Peritoneum (tissue), 1 donor: ENCODE measurements around a stretch of chr2.

DNA sequence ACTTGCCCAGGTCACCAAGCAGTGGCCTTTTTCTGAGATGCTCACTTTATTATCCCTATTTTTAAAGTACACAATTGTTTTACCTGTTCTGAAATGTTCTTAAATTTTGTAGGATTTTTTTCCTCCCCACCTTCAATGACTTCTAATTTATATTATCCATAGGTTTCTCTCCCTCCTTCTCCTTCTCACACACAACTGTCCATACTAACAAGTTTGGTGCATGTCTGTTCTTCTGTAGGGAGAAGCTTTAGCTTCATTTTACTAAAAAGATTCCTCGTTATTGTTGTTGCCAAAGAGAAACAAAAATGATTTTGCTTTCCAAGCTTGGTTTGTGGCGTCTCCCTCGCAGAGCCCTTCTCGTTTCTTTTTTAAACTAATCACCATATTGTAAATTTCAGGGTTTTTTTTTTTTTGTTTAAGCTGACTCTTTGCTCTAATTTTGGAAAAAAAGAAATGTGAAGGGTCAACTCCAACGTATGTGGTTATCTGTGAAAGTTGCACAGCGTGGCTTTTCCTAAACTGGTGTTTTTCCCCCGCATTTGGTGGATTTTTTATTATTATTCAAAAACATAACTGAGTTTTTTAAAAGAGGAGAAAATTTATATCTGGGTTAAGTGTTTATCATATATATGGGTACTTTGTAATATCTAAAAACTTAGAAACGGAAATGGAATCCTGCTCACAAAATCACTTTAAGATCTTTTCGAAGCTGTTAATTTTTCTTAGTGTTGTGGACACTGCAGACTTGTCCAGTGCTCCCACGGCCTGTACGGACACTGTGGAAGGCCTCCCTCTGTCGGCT is 87.8 kb downstream of the EPAS1 start:
- PRO-cap = no peak

DNA sequence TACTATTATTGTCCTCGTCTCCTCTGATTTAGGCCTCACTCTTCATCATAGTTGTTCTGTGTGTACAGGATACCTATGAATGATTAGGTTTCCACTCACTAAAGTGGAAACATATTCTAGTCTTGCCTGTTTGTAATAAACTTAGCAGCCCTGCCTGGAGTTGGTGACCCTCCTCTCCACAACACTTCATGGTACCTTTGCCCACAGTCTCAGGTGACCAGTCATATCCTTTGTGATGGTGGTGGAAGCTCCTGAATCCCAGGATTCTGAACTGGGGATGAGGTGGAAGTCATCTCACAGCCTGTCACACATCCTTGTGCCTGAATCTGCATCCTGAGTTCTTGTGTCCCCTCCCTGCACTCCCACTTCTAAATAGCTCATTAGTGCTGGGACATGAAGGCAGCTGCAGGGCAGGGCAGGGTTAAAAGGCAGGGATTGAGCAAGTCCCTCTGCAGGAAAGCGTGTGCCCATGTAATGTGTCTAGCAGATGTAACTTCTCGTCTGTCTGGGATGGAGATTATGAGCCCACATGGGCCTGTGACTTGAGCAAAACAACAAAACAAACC is 22.4 kb upstream of the RHOQ start:
- PRO-cap = no peak

GRCh38 chr2:46520346-46520597 is 22.0 kb upstream of the RHOQ start:
- PRO-cap = no peak

DNA sequence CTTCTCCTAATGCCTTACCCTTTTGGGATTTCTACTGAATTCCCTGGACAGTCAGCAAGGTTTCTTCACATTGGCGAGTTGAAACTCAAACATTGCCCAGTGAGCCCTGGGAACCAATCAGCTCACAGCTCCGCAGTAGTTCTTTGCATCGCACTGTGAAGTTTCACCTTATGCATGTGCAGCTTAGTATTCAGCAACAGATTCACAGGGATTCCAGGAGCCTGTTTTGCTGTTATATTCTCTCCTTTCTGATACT is 7.6 kb upstream of the RHOQ start:
- PRO-cap = no peak

GRCh38 chr2:46565396-46566541 is 23.4 kb upstream of the ATP6V1E2 start:
- PRO-cap = no peak

DNA sequence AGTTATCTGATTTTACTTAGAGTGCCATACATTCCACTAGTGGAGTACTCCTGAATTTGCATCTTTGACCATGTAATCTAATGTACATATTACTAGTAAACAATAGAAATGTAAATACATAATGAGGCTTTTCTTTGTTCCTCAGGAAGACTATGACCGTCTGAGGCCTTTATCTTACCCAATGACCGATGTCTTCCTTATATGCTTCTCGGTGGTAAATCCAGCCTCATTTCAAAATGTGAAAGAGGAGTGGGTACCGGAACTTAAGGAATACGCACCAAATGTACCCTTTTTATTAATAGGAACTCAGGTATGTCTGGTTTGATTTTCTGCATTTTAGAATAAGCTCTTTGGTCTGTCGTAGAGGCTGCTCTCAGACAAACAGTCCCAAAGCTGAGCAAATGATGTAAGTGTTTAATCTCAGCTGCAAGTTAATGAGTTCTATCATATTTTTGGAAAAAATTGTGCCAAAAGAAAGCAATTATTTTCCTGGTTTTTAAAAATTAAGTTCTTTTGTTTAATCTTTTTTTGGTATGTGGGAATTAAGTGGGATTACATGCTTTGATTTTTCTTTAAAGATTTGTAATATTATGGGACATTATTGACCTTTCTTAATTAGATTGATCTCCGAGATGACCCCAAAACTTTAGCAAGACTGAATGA is 33.7 kb upstream of the ATP6V1E2 start:
- PRO-cap = no peak

DNA sequence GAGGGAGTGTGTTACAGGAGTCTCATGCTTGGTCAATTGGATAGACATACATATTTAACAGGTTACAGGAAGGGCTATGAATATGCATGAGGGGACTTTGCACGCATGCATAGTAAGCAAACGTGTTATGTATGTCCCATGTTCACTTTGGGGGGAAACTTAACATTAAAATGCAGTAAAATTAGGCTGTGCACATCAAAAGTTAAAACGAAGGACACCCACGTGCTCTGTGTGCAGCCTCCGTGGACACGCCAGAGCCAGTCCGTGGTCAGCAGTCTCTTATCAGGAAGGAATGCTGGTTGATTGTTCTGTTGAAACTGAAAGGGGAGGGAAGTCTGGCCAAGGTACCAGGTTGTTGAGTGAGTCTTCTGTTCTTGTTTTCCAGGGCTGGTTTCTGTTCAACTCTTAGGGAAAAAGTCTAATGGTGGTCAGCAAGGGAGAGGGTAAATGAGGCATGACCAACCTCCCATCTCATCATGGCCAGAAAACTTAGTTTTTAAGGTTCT is 94.6 kb downstream of the SOCS5 start:
- PRO-cap = no peak

DNA sequence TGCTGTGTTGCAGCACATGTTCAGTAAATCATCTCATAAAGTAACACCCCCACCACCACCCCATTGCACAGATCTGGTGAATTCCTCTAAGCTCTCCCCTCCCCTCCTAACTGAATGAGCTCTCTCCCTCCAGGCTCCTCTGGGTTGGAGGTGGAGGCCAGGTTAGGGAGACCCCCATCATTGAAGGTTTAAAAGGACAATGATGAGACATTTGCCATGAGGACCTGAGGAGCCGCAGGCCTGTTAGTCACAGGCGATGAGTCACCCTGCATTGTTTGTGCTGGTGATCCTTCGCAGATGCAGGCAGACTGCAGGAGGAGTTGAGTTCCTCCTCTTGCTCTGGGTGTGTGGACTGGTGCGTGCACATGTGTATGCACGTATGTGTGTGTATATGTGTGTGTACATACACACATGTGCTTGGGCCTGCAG is 42.1 kb downstream of the MCFD2 start:
- PRO-cap = no peak

DNA sequence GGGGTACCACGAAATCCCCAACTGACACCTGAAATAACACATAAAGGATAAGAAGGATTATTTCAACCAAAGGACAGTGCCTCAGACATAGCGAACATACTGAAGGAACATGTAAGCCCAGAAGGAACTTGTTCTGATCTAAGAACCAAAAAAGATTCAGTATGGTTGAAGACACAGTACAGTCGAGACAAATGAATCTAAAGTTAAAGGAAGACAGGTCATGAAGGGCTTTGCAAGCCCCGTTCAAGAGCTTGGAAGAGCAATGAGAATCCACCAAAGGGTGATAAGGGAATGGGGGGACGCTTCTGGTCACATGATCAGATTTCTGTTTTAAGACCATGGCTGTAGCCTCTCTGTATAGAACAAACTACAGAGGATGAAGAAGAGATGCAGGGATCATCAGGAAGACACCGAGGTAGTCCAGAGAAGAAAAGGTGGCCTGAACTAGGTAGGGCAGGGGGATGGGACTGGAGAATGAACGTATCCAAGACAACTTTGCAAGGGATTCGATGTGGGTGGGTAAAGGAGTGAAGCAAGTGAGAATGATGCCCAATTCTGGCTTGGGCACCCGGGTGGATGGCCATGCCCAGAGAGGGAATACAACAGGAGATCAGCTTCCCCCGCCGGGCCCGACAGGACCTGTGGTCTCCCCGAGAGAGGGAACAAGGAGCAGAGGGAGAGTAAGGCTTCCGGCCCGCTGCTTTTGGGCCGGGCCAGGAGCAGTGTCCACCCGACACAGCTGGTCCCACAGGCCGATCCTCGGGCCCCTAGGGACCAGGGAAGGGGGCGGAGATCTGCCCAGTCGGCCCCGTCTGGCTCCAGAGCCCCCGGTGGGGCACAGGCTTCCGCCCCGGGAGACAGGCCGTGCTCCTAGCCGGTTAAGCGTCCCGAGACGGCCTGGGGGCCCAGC is 644 bp downstream of the MCFD2 start:
- PRO-cap = no peak

- PRO-cap = no peak
These were observed 14.2 kb downstream of the TTC7A start for GRCh38 chr2:46955129-46955727.

GRCh38 chr2:46973998-46974909 is 33.2 kb downstream of the TTC7A start:
- PRO-cap = no peak

- PRO-cap = no peak
These were observed 36.8 kb downstream of the TTC7A start for GRCh38 chr2:46977653-46978299.

DNA sequence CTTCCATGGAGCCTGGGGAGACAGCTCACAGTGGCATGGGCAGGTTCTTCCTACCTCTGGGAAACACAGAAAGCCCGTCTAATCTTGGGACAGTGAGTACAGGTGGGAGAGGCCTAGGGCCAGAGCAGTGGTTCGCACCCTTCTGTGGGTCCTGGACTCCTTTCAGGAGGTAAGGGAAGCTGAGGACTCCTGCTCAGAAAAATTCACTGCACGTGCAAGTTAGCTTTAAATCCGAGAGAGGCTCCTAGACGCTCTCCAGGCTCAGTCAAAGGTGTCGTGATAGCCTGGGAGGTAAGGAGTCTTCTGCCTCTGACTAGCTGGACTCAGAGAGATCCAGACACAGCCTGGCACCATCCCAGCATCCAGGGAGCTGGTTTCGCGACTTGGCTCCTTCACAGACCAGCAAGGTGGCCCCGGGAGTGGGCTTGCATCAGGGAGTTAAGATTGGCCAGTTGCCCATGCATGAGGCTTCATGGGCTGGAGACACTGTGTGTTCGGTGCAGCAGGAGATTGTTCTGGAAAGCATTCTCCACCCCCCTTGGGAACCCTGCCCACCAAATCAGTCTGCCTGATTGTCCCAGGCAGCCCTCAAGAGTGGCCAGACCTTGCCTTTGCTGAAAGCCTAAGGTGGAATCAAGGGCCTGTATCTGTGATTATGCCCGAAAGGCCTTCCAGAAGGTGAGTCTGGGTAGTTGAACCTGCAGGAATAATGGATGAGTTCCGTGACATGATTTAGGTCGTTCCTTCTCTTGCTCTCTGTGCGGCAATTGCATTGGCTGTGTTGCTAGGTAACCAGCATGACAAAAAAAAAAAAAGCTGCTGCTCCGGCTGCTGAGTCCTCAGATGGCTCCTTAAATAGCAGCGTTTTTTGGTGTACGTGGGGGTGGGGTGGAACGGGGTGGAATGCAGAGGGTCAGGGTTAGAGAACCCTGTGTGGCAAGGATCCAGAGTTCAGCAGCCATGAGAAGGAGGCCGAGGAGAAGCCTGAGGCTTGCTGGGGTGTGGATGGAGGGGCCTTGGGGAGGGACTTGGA is 67.4 kb downstream of the TTC7A start:
- PRO-cap = no peak

DNA sequence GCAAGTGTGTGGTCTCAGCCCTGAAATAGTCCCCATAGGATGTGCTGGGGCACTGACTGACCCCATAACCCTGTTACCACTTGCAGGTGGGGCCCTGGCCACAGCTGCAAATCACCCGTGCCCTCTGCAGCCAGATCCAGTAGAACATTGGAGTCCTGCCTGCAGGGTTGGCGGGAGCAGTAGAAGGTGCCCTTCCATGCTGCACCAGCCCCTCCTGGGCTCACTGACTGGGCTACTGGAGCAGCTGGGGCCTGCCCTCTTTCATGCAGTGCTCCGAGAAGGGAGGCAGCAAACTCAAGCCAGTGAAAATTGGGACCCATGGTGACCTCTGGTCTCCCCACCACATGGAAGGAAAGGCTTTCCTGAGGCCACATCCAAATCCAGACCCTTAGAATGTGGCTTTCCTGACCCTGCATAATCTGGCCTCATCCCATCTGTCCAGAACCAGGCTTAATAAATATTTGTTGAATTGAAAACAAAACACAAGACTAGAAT is 87.3 kb downstream of the TTC7A start:
- PRO-cap = no peak

GRCh38 chr2:47045708-47046276 is 104.8 kb downstream of the TTC7A start:
- PRO-cap = no peak

- PRO-cap = no peak
These were observed 59.5 kb upstream of the EPCAM start for GRCh38 chr2:47309524-47310008.

GRCh38 chr2:47806344-47807128 is 23.6 kb downstream of the MSH6 start:
- PRO-cap = no peak

DNA sequence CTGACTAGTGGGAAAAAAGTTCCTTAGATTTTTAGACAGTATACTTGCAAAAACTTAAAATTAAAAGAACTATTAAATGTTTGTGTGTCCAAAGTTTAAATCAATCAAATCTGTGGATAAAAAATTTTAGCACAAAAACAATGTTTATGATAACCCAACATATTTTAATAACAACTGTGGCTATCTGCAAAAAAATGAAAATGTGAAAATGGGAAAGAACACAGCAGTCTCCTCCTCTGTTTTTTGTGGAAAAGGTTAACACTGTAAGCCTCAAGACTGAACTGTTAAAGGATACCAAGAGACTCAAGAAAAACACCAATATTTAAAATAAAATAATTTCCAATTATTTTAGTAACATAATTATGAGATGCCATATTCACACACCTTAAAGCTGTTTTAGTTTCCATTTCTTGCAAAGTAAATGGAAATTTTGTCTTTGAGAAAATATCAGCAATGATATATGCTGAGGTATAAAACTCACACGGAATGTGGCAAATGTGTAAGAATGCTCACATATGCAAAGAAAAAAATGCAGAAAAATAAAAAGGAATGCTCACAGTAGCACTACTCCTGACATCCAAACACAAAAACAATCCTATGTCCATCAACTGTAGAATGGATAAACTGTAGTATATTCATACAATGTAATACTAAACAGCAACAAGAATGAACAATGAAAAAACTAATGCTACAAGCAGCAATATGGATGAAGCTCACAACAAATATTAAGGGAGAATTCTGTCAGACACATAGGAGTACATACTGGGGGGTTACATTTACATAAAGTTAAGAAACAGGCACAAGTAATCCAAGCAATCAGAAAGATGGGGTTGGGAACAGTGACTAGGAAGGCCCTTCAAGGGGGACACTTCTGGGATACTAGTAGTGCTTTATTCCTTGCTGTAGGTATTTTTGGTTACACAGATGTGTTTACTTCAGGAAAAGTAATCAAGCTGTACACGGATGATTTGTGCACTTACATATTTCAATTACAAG is 11.3 kb downstream of the FBXO11 start:
- PRO-cap = no peak

- PRO-cap = no peak
These were observed 10.2 kb downstream of the FBXO11 start for GRCh38 chr2:47896016-47896649.

DNA sequence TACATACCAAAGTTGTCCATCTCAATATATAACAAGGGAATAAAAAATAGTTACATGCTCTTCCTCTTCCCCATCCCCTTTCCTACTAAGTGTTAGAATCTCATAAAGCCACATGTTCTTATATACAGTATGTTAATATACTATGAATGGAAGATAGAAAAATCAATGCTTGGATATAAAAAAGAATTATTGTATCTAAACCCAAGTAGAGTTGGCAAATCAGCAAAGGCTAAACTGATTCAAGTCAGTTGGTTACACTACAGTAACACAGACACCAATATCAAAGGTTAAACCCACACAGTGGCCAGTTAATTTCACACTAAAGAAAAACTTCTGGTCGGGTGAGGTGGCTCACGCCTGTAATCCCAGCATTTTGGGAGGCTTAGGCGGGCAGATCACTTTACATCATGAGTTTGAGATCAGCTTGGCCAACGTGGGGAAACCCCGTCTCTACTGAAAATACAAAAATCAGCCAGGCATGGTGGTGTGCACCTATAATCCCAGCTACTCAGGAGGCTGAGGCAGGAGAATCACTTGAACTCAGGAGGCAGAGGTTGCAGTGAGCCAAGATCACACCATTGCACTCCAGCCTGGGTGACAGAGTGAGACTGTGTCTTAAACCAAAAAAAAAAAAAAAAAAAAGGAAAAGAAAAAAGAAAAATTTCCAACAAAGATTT is 9.1 kb downstream of the FBXO11 start:
- PRO-cap = no peak